Skeletal muscle tissue (tissue), 7 donors: ENCODE measurements around a stretch of chr10.

- PRO-cap, 3 experiments: no peak in any of the 3 experiments
- RAMPAGE, long total RNA: no peak
- RRBS, 2 experiments: 4 to 44% methylated on average over 2 of the region's 33 CpGs
Observed at GRCh38 chr10:42367549-42368434, 270.6 kb downstream of the ZNF33B start.

DNA sequence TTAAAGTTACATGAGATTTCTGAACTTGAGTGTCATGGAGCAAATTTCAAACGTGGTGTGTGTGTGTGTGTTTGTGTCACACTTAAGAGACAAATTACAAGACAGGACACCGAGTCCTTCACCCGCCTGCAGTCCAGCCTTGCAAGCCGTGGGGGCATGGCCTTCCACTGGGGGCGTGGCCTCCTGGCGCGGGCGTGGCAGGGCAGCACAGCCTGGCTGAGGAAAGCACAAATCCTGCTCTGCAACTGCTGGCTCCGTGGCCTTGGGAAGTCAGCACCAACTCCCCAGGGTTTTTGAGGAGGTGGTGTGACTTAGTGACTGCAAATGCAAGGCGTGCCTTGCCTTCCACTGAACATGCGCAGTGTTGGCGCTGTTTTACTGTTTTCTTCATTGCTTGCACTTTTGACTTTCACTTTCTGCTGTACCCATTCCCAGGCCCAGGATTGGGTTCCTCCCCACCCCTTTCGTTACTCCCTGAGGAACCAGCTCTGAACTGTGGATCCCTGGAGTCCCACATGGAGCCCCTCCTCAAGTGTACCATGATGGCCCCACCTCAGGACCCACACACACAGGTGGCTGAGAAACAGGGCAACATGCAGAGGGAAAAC is 12.9 kb upstream of the BMS1 start:
- PRO-cap, 3 experiments: no peak in any of the 3 experiments
- RAMPAGE, long total RNA: no peak
- RRBS, 2 experiments: no CpG with 5 or more reads among the region's 13 CpGs

DNA sequence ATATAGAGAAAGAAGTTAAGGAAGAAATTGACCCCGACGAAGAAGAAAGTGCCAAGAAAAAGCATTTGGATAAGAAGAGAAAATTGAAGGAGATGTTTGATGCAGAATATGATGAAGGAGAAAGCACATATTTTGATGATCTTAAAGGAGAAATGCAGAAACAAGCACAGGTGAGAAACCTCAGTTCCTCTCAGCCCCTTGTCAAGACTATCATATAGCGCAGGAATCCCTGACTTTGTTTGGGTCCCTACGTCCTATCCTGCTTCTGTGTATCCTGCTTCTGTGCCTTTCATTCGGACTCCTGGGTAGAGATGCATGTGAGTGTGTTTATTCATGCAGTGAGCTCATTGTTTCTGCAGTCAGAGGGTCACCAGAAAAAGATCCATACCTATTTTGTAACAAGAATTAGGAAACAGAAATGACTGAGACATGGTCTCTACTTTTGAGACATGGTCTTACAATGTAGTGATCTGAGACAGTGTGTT is 34.8 kb downstream of the BMS1 start:
- PRO-cap, 3 experiments: no peak in any of the 3 experiments
- RAMPAGE, long total RNA: no peak
- RRBS, 2 experiments: no CpG with 5 or more reads among the region's 5 CpGs

DNA sequence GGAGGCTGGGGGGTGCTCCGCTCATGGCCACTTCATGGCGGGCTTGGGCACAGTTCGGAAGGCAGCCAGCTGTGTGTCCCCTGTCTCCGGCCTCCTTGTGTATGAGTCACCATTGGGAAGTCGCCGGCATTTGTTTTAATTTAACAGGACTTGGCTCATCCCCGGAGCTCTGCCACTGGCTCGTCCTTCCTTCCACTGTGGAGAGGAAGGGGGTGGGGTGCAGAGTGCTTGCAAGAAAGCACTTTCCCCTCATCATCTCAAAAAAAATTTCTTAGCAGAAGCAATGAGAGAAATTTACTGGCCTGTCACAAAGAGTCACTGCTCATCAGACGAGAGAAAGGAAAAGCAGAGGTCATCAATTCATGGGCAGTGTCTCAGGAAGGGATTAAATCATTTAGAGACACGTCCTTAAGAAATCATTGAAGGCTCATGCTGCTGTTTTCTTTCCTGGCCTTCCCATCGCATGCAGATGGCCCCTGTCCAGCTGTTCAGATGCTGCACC is 93.2 kb downstream of the BMS1 start:
- PRO-cap, 3 experiments: no peak in any of the 3 experiments
- RAMPAGE, long total RNA: no peak
- RRBS, 2 experiments: 20% methylated on average over 2 of the region's 11 CpGs; no CpG with 5 or more reads in 1 of the 2 experiments

- PRO-cap, 3 experiments: no peak in any of the 3 experiments
- RAMPAGE, long total RNA: no peak
- RRBS, 2 experiments: no CpG with 5 or more reads among the region's 21 CpGs
Observed at GRCh38 chr10:42981151-42981835, 95.6 kb upstream of the RET start.

DNA sequence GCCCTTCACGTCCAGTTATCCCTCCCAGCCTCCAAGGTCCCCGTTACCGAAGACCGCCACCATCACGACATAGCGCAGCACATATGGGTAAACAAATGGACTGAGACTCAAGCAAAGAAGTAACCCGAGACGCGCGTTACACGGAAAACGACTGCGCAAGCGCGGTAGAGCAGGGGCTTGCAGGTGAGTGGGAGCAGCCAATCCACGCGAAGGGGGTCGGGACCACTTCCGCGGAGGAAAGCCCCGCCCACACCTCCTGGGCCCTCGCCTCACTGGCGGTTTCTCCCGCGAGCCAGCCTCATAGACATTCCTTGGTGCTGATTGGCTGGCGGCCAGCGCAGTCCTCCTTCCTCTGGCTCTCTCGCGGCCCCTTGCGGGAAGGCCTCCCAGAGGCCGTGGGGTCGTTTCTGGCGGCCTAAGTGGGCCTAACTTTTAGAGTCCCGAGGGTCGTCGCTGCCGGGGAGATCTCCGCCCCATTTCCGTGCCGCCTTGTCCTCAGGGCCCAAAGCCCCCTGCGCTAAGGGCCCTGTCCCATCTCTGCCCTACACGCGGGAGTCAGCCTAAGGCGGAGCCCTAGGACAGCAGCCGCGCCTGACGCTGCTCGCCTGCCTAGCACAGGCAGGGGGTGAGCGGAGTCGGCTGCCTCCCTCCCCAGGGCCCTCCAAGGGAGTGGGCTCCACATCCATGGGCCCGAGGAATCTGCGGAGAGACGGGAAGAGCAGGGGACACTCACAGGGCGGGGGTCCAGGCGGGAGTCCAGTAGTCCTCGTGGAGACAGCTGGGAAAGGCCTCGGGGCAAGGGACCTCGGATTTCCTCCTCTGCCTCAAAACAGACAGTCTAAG is 9.1 kb upstream of the FXYD4 start:
- PRO-cap, 3 experiments: no peak in any of the 3 experiments
- RAMPAGE, long total RNA: no peak
- RRBS, 2 experiments: no CpG with 5 or more reads among the region's 58 CpGs

GRCh38 chr10:43372730-43373308 is 1.4 kb downstream of the FXYD4 start:
- PRO-cap, 3 experiments: no peak in any of the 3 experiments
- RAMPAGE, long total RNA: no peak
- RRBS, 2 experiments: no CpG with 5 or more reads among the region's 1 CpG

DNA sequence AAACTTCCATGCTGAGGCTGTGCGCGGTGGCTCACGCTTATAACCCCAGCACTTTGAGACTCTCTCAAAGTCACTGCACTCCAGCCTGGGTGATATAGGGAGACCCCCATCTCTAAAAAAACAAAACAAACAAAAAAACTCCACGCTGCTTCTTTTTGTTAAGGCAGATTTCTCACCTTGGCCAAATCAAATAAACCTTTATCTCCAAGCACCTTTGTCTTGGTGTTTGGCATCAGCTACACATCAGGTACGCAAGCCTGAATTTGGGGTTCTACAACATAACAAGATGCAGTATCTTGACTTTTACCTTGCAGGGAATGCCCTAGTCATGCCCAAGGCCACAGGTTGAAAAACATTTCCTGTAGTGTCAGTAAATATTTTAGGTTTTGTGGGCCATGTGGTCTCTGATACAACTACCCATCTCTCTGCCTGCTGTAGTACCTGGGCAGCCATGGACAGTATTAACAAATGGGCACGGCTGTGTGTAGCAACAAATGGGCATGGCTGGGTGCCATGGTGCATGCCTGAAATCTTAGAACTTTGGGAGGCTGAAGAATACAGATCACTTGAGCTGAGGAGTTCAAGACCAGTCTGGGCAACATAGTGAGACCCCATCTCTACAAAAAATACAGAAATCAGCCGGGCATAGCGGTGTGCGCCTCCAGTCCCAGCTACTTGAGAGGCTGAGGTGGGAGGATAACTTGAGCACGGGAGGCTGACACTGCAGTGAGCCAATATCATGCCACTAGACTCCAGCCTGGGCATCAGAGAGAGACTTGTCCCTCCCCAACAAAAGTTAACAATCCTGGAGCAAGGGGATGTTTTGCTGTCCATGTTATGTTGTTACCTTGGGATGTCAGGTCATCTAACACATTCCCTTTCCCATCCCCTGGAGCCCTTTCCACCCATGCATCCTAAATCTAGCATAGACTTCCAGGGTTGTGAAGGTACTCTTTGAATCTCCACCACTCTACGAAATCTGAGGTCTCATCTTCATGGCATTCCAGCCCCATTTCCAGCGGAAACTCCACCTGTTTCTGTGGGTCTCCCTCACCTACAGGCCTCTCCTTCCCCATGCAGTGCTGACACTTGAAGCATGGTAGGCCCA is 12.8 kb downstream of the FXYD4 start:
- PRO-cap, 3 experiments: no peak in any of the 3 experiments
- RAMPAGE, long total RNA: no peak
- RRBS, 2 experiments: no CpG with 5 or more reads among the region's 12 CpGs

- PRO-cap, 3 experiments: no peak in any of the 3 experiments
- RAMPAGE, long total RNA: no peak
- RRBS, 2 experiments: no CpG with 5 or more reads among the region's 9 CpGs
Observed at GRCh38 chr10:43595089-43595866, 11.0 kb upstream of the ZNF485 start.

- PRO-cap, 3 experiments: no peak in any of the 3 experiments
- RAMPAGE, long total RNA: no peak
- RRBS, 2 experiments: no CpG with 5 or more reads among the region's 6 CpGs
Observed at GRCh38 chr10:44873048-44873508, 38.1 kb upstream of the TMEM72 start.

DNA sequence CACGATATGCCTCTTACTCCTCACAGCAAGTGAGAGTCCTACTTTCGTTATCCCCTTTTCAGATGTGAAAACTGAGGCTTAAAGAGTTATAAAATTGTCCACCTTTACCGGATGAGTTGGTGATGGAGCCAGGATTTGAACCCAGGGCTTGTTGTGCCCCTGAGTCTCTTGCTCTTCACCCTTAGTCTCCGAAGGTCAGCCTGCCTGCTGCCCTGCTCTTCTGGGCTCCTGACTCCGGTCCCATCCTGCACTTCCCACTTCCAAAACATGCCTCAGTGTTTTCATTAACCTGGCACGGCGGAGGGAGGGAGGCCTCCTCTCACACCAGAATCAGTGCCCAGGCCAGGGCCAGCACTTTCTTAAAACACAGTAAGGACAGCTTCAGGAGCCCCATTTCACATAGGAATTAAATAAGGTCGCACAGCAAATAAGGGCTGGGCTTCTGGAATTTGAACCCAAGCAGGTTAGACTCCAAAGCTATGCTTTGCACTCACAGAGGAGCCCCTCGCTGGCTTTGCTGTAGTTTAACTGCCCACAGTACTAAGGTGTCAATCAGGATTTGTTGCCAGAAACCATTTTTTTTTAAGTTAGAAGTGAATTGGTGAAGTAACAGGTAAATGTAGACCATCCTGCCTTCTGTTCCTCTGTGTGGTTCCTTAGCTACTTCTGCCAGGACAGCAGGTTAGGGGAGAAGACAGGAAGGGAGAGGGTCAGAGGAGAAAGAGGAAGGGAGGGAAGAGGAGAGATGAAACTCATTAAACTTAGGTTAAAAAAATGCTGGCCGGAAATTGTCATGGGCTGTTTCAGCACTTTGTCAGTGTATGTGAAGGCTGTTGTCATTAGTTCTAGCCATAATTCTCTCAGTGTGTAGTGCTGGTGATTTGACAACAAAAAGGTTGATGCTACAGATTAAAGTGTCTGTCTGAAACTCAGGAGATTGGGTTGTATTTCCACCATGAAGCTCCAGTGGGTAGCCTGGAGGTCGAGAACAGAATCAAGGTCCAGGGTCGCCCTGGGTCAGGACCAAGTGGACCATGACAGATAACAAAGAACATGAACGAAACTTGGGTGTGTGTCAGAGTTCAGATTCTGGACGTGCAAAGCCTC is 1.1 kb downstream of the RASSF4 start:
- PRO-cap, 3 experiments: no peak in any of the 3 experiments
- RAMPAGE, long total RNA: no peak
- RRBS, 2 experiments: 10 to 15% methylated on average over 2 of the region's 14 CpGs

DNA sequence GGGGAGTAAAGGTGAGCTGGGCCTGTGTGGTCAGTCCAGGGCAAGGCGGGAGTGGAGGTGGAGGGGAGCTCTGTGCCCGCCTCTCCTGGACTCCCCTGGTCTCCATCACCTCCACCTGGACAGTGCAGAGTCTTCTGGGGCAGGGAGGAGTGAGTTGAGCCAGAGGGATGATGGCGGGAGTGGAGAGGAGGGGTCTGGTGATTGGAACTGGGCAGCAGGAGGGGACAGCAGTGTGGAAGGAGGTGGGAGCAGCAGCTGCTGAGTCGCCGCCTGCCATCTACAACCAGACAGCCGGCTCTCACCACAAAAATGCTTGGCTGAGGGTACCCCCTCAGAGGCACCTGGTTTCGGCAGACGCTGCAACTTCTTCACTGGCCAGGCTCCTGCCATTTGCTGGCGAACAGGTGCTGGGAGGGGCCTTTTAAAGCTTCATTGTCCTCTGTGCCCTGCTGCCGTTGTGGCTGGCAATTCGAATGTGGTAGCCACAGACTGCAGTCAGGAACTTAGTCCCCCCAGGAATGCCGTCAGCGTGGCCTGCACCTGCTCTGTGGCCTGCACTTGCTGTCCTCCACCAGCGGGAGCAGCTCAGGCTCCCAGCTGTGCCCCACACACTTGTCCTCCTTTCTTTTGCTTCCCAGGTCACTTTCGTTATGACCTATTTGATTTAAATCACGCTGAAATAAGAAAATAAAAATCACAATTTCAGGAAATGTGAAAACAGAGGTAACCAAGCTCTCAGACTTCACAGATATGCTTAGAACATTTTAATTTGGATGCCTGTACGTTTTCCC is 3.6 kb downstream of the RASSF4 start:
- PRO-cap, 3 experiments: peak in 2 of 3 experiments; most common plus-strand start position 467 of the sequence (in 1); most common minus-strand start position 475 of the sequence (in 1)
- RAMPAGE, long total RNA: no peak
- RRBS, 2 experiments: no CpG with 5 or more reads among the region's 17 CpGs

- PRO-cap, 3 experiments: no peak in any of the 3 experiments
- RAMPAGE, long total RNA: no peak
- RRBS, 2 experiments: no CpG with 5 or more reads among the region's 1 CpG
Observed at GRCh38 chr10:44974445-44974573, 4.3 kb downstream of the DEPP1 start.

DNA sequence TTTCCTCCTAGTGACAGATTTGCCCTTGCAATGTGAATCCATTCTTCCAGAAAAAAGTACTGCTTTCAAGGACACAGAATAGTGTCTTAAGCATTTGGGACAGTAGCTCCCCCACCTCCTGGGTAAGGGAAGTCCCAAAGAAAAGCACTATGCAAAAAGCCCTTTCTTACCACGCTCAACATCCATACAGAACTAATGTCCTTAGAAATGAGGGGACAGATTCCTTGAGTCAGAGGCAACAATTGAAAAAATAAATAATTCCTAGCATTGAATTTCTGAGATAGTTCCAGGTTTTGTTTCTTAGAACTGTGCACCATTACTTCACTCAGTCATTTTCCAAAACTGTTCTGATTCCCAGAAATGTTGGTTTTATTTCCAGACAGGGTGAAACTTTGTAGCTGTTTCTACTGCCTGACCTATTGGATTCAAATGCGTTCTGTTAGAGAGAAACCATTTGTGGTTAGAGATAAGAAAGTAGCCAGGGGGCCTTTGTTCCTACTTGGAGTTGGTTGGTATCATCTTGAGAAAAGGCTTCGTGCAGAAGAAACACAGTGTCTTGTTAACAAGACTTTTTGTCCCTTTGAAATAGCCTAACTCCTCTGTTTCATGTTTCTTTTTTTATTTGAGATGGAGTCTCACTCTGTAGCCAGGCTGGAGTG is 8.0 kb upstream of the DEPP1 start:
- PRO-cap, 3 experiments: no peak in any of the 3 experiments
- RAMPAGE, long total RNA: no peak
- RRBS, 2 experiments: no CpG with 5 or more reads among the region's 3 CpGs

GRCh38 chr10:45156345-45156722 is 155.6 kb downstream of the ZNF22 start:
- PRO-cap, 3 experiments: no peak in any of the 3 experiments
- RAMPAGE, long total RNA: no peak
- RRBS, 2 experiments: no CpG with 5 or more reads among the region's 5 CpGs

DNA sequence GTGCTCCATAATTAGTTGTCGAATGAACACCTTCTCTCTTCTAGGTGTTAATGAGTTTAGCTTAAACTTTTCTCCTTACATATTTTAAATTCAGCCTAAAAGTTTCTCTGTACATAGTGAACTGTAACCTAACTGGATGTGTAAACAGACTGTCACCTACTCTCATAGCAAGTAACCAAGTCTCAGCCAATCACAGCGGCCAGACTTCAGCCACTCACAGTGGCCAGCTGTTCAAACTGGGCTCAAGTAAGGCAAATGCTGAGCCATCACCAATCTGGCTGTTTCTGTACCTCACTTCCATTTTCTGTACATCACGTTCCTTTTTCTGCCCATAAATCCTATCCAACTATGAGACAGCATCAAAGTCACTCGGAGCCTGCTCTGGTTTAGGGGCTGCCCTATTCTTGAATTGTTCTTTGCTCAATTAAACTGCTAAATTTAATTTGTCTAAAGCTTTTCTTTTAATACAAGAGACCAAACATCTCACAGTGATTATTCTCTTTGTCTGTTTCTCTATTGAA is 34.9 kb downstream of the ALOX5 start:
- PRO-cap, 3 experiments: no peak in any of the 3 experiments
- RAMPAGE, long total RNA: no peak
- RRBS, 2 experiments: no CpG with 5 or more reads among the region's 4 CpGs

- PRO-cap, 3 experiments: no peak in any of the 3 experiments
- RAMPAGE, long total RNA: no peak
- RRBS, 2 experiments: no CpG with 5 or more reads among the region's 14 CpGs
Observed at GRCh38 chr10:45420319-45421027, 46.5 kb downstream of the ALOX5 start.

DNA sequence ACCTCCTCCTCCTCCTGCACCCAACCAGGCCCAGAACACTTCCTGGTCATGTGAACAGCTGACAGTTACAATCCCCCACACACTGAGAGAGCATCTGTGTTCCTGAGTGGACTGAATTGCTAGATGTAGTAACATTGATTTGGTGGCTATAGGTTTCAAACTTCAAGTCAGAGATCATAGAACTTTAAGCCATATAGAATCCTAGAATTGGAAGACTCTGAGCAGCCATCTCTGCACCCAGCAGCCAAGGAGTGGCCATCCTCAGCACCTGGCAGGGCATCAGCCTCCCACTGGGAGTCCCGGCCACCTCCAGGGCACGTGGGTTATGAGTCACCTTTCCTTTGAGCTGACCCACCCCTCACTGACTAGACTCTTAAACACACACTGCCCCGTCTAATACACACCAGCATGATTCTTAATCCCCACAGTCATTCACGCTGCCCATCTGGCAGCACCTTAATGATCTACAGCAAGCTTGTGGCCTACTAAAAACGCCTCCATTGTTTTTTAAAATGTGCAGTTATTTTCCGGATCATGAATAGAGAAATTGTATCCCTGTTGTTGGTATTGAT is 52.1 kb downstream of the ALOX5 start:
- PRO-cap, 3 experiments: no peak in any of the 3 experiments
- RAMPAGE, long total RNA: no peak
- RRBS, 2 experiments: no CpG with 5 or more reads among the region's 6 CpGs

GRCh38 chr10:45460879-45461689 is 74.1 kb downstream of the MARCHF8 start:
- PRO-cap, 3 experiments: no peak in any of the 3 experiments
- RAMPAGE, long total RNA: no peak
- RRBS, 2 experiments: no CpG with 5 or more reads among the region's 13 CpGs

- PRO-cap, 3 experiments: peak in 1 of 3 experiments; most common minus-strand start chr10:45626048 (in 1)
- RAMPAGE, long total RNA: no peak
- RRBS, 2 experiments: no CpG with 5 or more reads among the region's 3 CpGs
Observed at GRCh38 chr10:45625964-45626255, 46.7 kb downstream of the ZFAND4 start.